Parietal lobe (tissue), 2 donors: ENCODE results near the genes FOS, JDP2 and IFT43.

GRCh38 chr14:75277183-75277987 is 1.2 kb upstream of the FOS start:
- RAMPAGE, long total RNA, result no peak

DNA sequence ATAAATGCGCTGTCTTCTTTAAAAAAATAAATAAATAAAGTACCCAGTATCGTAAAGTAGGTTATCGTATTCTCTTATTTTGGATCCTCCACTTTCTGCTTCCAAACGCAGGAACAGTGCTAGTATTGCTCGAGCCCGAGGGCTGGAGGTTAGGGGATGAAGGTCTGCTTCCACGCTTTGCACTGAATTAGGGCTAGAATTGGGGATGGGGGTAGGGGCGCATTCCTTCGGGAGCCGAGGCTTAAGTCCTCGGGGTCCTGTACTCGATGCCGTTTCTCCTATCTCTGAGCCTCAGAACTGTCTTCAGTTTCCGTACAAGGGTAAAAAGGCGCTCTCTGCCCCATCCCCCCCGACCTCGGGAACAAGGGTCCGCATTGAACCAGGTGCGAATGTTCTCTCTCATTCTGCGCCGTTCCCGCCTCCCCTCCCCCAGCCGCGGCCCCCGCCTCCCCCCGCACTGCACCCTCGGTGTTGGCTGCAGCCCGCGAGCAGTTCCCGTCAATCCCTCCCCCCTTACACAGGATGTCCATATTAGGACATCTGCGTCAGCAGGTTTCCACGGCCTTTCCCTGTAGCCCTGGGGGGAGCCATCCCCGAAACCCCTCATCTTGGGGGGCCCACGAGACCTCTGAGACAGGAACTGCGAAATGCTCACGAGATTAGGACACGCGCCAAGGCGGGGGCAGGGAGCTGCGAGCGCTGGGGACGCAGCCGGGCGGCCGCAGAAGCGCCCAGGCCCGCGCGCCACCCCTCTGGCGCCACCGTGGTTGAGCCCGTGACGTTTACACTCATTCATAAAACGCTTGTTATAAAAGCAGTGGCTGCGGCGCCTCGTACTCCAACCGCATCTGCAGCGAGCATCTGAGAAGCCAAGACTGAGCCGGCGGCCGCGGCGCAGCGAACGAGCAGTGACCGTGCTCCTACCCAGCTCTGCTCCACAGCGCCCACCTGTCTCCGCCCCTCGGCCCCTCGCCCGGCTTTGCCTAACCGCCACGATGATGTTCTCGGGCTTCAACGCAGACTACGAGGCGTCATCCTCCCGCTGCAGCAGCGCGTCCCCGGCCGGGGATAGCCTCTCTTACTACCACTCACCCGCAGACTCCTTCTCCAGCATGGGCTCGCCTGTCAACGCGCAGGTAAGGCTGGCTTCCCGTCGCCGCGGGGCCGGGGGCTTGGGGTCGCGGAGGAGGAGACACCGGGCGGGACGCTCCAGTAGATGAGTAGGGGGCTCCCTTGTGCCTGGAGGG is at the start of gene FOS:
FOS (plus strand) TSS at position 841 of the 1,247 bp plus-strand sequence.
- RAMPAGE, long total RNA, result no peak

- RAMPAGE, long total RNA, result no peak
Observed at GRCh38 chr14:75297278-75297872, 18.7 kb downstream of the FOS start.

- RAMPAGE, long total RNA, result no peak
Observed at GRCh38 chr14:75341440-75342012, 62.9 kb downstream of the FOS start.

- RAMPAGE, long total RNA, result no peak
Observed at GRCh38 chr14:75427564-75428168, at the start of gene JDP2. TSS of gene JDP2 (plus strand) at chr14:75428022.

DNA sequence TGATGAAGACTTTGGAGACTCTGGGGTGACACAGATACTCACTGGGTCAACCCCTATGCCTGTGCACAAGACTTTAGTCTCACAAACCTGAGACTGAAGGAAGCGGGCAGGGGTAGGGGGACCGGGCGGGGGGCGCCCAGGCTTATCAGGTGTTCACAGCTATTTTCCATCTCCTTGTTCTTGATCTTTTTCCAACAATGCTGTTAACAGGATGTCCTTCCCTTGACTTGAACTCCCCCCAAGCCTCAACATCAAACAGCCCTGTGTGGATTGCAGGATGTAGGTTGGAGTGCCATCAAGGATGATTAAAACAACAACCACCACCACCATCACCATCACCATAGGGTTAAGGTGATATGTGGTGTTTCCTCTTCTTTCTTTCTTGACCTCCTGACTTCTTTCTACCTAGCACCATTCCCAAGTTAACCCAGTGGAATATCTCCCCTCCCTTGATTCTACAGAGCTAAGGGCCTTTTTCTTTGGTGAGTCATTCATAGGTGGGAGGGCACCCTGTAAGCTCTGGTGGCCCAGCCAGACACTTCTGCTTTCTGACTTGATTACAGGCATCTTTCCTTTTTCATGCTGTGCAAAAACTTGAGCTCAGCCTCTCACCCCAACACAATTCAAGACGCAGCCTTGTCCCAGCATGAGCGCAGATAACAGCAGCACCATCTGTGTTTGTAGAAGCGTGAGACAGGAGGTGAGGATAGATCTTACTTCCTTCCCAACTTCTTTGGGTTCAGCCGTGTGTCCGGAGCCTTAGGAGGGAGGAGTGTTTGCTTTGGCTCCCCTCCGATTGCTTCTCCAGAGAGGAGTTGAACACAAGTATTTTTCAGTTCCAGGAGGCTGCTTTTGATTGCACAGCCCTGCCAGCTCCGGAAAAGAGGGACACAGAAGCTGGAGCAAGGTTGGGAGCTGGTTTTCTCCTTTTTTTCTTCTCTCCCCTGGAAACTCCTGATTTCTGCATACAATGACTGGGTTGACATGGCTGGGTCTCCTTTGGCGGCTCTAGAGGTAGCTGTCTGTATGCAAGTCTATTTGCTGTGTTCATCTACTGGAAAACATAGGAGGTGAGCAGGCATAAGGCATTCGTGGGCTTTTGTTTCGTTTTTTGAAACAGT is 26.9 kb downstream of the FLVCR2 start:
- RAMPAGE, long total RNA, result no peak

- RAMPAGE, long total RNA, result no peak
Observed at GRCh38 chr14:75631429-75631956, 29.2 kb downstream of the ERG28 start.

DNA sequence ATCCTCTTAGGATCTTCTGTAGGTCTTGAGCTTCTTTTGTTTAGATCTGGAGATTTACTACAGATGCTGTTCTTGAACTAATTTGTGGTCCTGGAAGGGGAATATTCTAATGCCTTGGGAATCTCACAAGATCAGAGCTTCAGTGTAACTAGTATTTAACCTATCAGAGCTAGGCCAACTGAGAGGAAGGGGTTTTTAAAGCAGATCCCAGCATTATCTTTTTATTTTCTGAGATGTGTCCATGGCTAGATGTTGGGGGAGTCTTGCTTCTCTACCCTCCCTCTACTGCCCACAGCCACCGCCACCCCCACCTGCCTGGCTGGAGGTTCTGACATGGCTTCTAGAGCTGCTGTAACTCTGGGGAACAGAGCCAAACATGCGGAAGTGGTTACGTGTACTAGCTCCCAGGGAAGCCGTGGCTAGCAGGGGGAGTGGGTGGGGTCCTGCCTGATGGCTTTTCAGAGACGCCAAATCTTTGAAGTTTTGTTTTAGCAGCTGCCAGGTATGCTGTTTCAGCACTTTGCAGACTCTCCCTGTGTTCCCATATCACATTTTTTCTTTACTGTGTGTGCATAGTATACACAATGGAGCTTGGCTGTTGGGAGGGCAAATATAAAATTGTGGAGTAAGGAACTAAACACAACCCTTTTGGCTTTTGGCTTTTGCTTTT is 150.4 kb downstream of the TGFB3 start:
- RAMPAGE, long total RNA, result no peak

GRCh38 chr14:75985594-75986855 is at the start of gene IFT43:
TSS of gene IFT43 (plus strand) at chr14:75985763.
- RAMPAGE, long total RNA, result no peak

DNA sequence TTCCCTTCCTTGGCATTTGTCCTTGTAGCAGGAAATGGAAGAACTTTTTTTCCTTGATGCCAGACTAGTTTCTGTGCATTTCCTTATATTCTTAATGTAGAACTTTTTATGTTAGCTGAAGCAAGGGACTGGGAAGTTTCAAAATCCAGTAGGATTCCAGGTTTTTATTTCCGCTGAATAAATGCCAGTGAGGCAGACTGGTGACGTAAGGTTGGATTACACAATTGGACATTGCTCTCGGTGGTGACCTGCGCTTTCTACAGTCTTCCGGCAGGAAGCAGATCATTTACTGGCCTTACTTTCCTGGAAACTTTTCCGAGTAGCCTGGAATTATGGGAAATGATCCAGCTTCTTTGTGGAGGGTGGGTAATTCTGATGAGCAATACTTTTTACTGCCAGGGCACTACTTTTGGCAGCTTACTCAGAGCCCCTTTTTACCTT is 3.6 kb downstream of the IFT43 start:
- RAMPAGE, long total RNA, result no peak

GRCh38 chr14:76012218-76013018 is 26.9 kb downstream of the IFT43 start:
- RAMPAGE, long total RNA, result no peak

DNA sequence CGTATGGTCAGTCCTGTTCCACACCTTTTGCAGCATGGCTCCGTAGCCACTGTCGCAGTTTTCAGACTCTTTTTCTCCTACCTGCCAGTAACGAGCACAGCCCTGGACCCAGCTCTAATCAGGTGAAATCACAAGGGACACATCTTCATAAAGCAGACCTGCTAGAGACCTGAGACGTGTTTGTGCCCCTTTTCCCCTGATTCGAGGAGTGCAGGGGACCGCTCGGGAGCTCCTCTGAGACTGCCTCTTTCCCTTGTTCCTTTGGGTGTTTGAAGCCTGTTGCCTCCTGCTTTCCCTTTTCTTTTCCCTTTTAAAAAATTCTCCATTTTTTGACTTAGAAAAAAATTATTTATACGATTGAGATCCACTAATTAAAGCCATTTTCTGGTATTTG is 76.6 kb upstream of the GPATCH2L start:
- RAMPAGE, long total RNA, result no peak

GRCh38 chr14:76096764-76097140 is 55.0 kb upstream of the GPATCH2L start:
- RAMPAGE, long total RNA, result no peak

DNA sequence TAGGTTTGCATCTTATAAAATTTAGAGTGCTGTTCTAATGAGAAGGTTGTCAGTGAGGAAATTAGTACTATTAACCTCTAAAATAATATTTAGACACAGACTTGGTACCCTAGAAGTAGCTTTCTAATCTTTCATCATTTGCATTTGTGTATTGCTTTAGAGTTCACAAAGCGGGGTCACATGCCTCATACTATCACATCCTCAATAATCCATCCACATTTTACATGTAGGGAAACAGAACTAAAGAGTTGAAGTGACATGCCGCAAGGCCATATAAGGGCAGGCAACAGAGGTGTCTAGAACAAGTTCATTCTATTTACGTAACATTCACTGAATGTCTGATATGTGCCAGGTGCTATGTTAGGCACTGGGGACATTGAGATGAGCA is 11.8 kb downstream of the GPATCH2L start:
- RAMPAGE, long total RNA, result no peak

DNA sequence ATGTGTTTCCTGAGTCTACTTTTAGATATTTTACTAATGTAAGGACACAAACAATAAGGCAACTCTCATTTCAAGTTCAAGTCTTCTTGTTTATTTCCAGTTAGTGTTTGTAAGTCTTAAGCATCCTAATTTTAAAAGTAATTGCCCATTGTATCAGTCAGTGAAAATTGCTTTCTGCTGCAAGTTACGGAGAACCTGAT is 100.4 kb downstream of the ESRRB start:
- RAMPAGE, long total RNA, result no peak

DNA sequence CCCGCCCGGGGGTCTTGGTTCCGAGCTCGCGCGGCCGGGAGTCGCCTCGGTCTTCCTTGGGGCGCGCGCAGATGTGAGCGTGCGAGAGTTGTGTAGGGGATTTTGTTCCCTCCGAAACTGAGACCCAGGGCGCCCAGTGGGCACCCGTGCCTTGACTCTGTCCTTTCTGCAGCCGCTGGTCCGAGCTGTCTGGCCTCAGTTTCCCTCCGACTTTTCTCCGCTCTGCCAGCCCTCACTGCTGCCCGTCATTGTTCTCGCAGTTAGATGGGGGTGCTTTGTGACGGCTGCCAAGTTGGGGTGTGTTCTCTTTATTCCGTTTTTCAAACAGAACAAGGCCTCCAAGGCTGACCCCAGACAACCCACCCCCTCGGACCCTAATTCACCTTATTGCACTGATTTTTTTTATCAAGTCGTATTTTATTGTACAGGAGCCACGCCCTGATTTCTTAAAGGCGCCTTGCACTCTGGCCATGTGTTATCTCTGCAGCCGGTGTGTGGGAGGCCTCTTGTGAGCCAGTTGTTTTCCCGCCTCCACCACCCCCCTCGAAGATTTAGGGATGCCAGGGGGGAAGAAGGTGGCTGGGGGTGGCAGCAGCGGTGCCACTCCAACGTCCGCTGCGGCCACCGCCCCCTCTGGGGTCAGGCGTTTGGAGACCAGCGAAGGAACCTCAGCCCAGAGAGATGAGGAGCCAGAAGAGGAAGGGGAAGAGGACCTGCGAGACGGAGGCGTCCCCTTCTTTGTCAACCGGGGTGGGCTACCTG is 1.2 kb downstream of the VASH1 start:
- RAMPAGE, long total RNA, result no peak

GRCh38 chr14:76768247-76768751 is 7.0 kb downstream of the VASH1 start:
- RAMPAGE, long total RNA, result no peak

DNA sequence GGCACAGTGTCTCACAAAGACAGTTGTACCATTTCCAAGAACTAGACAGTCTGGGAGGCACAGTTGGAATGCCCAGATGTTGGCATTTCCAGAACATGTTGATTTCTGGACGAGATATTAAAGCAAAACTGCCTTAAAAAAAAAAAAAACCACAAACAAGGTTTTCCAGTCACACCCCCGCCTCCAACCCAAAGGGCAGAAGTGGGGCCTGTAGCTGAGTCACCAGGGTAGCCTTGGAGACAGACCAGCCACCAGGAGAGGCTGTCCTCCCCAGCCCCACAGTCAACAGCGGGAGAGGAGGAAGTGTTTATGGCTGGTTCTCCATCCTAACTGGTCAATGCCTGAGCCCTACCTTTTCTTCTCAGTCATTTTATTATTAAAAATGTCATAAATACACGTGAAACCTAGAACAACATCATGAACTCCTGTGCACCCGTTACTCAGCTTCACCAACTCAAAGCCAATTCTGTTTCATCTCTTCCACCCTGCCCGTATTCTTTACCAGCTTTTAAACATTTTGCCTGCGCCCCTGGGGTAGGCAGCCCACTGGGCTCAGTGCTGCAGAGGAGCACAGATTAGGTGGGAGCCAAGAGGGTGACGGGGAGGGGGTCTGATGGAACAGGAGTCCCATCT is 12.3 kb downstream of the VASH1 start:
- RAMPAGE, long total RNA, result no peak

- RAMPAGE, long total RNA, result no peak
Observed at GRCh38 chr14:76775751-76776278, 14.5 kb downstream of the VASH1 start.

DNA sequence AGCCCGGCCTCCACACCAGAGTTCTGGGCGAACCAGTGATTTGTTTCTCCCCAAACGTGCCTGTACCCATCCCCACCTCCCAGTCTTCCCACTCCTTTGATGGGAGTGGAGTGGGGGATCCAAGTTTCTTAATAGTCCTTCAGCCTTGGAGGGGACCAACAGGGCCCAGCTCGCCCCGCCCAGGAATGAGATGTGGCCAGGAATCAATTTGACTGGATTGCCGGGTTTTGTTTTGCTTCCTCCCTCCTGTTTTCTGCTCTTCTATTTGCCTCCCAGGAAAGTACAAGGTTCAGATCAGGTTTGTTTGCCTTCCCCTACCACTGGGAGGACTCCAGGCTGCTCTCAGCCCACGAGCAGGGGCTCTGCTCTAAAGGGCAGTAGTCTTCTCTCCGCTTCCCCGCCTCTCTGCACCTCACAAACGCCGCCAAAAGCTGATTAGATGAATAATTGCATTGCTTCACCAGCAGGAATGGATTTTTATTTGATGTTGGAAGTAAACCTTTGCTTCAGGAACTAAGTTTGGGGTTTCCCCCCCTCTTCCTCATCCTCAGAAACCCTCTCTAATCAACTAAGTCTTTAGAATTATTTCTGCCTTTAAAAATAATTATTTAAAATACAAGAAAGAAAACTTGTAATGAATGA is 5.0 kb downstream of the IRF2BPL start:
- RAMPAGE, long total RNA, result no peak